ENCODE data around the gene ZFYVE27.

DNA sequence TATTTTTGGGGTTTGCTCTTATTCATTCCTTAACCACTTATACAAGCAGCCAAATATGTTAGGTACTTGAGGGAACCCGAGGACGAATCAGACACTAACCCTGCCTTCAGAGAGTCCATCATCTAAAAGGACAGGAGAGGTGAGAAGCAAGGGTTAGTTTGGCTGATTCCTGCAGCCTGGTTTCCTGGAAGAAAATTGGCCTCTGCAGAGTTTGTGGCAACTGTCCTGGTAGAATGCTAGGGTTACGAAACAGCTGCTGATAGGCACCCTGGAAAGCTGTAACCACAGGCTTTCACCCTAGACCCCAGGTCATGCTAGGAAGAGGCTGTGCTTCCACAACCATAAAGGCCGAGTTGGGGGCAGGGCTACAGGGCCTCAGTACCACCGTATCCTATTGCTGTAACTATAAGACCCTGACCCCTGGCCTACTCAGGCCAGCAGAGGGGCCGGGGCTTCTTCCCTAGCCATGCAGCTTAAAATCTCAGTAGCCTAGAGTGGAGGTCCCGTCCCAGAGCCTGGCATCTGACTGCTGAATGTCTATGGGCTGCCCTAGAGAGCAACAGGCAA is 62.1 kb downstream of the PIK3AP1 start:
- PRO-cap, result no peak

GRCh38 chr10:96673289-96674130 is 46.8 kb downstream of the PIK3AP1 start:
- PRO-cap, result no peak

DNA sequence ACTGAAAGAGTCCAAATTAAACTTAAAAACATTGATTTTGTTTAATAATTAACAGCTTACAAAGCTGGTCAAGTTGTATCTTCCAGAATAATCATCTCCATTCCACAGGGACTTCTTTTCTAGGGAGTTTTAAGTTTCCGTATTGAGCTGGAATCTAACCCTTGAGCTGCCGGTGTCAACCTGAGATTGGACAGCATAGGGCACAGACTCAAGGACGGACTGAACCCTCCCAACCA is 43.7 kb downstream of the PIK3AP1 start:
- PRO-cap, result no peak

- PRO-cap, result unidirectional peak, plus-strand start at chr10:96741138
These were observed 20.5 kb upstream of the PIK3AP1 start for GRCh38 chr10:96740664-96741405.

DNA sequence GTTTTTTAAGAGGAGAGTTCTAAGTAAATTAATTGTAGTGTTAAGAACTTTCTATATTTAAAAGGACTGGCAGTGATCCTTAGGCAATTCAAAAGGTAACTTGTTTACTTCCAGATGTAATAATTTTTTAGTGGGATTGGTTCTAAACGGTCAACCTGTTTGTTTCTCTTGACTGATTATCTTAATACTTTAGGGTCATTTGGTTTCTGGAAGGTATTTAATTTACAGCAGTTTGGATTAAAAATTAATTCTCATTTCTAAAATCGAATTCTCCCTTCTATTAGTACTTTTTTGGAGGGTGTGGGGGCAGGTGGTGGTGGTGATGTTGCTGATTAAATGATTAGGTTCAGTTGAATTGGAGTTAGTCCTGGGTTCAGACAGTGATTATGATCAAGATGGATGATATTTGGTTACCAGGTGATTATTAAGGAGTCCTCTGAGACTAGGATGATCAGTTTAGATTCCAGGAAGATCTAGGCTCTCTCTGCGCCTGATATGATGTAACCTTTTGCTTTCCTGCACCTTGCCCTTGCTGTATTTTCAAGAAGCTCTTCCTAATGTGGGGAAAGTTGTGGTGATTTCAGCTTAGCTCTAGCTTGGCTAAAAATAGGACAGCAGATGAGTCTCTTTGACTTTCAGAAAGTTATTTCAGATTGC is 3.5 kb downstream of the LCOR start:
- PRO-cap, result no peak

DNA sequence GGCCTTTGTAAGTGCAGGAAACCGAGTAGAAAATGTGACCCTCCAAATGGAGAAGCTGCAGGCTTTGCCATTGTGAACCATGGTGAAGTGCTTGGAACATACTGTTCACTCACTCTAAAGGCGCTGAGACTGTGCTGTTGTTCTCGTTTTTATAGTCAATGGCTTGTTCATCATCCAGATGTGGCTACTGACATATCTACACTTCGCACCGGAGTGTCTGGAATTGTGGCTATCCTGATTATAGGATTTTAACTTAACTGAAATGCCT is 2.4 kb downstream of the FRAT1 start:
- PRO-cap, result unidirectional peak, minus-strand start at position 125 of the sequence

DNA sequence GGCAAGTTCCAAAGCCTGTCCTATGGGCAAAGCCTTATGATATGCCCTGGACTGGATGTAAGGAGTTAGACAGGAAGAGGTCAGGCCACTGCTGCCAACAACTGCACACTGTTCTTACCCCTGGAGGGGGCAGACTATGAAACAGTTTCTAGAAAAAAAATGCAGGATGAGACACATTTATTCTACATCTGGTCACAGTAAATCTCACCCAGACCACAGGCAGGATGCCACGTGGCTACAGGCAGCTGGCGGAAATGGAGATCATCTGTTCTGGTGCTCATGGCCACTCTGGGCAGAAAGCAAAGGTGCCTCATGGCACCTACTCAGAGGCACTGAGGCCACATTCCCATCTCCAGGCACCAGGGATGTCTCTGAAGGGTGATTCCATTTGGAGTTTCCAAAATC is 22.0 kb upstream of the FRAT2 start:
- PRO-cap, result no peak

- PRO-cap, result no peak
These were observed 10.7 kb downstream of the ZDHHC16 start for GRCh38 chr10:97456527-97457205.

- PRO-cap, result bidirectional peak, plus-strand start at chr10:97499662, minus-strand start at chr10:97499500; unidirectional peak, minus-strand start at chr10:97499946
These were observed 791 bp downstream of the UBTD1 start for GRCh38 chr10:97499273-97500157.

DNA sequence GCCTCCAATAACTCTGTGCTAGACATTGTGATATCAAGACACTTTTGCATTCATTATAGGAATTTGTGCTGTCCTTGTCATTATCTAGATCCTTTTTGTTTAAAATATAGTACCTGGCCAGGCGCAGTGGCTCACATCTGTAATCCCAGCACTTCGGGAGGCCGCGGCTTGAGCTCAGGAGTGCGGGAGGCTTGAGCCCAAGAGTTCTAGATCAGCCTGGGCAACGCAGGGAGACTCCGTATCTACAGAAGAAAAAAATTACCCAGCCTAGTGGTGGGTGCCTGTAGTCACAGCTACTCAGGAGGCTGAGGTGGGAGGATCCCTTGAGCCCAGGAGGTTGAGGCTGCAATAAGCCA is 570 bp upstream of the MORN4 start:
- PRO-cap, result no peak

- PRO-cap, result no peak
These were observed 11.6 kb downstream of the AVPI1 start for GRCh38 chr10:97675067-97676293.

DNA sequence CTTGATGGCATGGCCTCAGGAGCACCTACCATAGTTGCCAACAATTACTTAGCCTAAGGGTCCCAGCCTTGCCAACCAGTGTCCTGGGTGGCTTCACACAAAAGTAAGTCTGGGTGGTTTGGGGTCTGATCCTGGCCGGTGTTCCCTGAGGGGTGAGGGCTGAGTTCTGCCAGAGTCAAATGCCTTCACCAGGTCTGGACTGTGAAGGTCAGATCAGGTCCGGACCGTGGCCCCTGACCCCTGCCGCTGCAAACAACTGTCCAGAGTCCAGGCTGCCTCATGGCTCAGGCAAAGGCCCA is 6.3 kb upstream of the MARVELD1 start:
- PRO-cap, result no peak

DNA sequence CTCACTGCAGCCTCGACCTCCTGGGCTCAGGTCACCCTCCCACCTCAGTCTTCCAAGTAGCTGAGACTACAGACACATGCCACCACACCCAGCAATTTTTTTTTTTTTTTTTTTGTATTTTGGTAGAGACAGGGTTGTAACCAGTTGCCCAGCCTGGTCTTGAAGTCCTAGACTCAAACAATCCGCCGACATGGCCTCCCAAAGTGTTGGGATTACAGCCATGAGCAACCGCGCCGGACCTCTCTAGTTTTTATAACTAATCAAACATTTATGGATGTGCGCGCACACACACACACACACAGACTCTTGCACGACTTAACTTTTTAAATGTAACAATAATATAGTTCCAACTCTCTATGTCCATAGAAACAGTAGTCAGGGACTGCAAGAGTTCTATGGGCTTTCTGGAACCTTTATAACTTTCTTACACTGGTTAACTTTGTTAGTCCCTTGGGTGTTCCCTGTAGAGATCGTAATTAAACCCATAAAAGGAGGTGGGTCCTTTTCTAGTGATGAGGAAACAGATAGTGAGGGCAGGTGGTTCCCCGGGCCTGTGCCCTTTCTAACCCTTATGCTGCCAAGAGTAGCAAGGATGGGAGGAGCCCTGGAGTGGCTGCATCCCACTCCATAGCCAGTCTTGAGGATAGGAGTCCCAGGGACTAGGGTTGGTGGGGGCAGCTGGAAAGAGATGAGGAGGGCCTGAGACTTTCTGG is 8.4 kb downstream of the MARVELD1 start:
- PRO-cap, result unidirectional peak, minus-strand start at position 245 of the sequence; unidirectional peak, minus-strand start at position 415 of the sequence

DNA sequence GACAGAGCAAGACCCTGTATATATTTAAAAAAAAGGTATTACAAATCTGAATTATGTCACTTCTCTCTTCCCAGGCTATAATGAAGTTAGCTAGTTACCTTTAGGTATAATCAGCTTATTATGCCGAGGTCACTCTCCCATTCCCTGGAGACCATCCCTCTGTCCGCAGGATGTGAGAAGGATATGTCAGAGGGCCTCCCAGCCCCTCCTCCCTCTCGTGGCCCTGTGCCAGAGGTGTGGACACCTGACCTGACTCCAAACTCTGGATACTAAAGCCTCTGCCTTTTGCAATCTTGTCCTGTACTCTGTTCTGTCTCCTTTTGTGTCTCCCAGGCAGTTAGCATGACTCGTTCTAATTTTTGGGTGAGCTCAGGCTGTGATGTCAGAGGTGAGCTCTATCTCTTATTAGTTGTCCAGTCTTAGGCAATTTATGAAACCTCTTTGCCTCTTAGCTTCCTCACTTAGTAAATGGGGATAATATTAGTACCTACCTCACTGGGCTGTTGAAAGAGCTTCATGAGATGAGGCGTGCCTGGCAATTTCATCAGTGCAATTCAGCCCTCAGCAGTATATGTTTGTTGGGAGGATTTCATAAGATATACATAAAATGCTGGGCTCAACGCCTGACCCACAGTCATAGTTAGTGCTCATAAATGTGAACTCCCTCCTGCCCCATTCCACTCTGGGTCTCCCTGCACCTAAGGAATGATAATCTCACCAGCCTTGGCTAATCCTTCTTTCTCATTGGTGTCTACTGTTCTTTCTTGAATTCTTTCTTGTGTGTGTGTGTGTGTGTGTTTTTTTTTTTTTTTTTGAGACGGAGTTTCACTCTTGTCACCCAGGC is 10.9 kb downstream of the MARVELD1 start:
- PRO-cap, result no peak

DNA sequence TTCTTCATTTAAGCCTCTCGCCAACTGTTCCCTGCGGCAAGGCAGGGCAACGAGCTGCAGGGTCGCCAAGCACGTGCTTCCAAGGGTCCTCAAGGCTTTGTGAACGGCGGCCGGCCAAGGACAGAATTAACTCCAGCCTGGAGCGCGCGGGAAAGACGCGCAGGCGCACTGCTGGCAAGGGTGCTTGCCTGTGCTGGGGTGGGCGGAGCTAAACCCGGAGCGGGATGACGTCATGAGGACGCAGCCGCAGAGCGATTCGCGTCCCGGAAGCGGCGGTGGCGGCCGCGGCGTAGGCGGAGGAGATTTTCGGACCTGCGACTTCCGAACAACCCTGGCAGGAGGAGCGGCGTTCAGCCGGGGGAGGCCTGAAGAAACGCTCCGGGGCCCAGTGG is at the start of gene ZFYVE27:
Gene ZFYVE27, plus strand, starts transcription at position 254 of the 392 bp plus-strand sequence.
- PRO-cap, result bidirectional peak, plus-strand start at position 254 of the sequence, minus-strand start at position 128 of the sequence

DNA sequence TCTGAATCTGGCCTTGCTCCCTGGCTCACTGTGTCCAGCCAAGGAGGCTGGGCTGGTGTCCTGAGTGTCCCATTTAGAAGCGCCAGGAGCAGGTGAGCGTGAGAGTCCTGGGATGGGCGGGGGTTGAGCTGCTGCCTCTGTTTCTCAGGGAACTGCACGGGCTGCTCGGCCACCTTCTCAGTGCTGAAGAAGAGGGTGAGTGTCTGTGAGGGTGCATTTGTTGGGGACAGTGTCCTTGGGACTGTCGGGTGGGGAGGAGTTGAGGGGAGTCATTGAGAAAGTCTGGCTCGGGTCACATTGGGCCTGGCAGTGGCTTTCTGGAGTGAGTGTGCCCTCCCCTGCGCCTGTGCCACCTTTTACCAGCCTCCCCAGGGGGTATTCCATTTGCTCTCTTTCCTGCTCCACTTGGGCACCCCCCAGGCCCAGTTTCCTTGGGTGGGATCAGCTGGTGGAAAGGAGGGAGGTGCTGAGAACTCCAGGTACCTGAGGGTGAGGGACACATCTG is 14.6 kb downstream of the SFRP5 start:
- PRO-cap, result no peak

DNA sequence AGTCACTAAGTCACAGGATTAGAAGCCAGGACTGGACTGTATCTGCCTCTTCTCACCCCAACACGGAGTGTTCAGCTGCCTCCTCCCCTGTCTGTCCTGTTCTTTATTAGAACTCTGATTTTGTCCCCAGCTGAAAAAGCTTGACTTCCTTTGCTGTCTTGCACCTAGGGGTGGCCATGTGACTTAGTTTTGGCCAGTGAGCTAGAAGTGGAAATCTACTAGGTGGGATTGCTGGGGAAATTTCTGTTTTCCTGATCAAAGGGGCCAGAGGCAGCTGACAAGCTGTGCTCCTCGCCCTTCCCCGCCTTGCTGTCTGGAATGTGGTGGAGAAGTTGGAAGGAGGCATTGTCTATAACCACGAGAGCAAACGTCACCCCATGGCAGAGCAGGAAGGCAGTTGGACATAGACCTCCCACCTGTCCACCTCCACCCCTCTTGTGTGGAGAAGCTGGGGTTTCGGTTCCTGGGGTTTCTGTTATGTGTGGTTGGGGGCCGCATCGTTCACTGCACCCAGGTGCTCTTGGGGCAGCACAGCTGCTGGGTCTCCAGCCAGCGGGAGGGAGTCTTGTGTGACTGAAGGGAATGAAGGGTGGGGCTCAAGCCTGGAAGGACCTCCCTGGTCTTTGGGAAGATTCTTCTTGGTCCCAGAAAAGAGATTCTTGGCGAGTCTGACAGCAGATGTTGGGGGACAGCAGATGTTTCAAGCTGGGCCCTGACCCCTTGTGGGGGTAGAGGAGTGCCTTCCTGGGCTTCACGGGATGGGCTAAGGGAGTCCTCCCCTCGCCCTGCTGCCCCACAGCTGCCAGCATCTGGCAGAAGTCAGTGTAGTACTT is 7.2 kb downstream of the SFRP5 start:
- PRO-cap, result no peak

- PRO-cap, result no peak
These were observed 27.4 kb upstream of the GOLGA7B start for GRCh38 chr10:97822048-97822793.

DNA sequence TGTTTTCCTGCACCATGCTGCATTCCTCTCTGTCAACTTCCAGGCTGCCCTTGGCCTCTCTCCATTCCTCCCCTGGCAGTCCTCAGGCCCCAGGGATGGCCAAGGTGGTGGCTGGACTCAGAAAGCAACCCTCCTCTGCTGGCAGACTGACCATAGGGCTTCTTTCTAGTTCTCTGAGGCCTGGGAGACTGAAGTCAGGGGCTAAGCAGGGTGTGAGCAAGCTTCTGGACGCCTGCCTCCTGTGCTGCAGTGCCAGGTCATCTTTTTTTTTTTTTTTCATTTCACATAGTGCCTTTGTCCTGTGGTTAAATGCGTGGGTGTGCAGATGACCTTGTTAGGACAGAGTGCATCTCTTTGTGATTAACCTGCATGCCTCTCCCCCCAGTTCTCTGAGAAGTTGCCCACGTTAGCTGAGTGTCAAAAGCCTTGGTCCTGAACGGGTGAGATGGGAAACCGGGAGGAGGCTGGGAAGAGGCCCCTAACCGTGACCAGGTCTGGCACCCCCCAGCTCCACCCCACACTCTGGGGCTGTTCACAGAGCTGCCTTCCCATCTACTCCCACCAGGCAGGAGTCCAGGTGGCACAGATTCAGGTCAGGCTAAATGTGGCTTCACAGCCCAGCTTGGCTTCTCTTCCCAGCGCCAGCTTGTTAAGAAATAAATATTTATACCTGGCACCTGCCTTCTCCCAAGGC is 72.1 kb downstream of the GOLGA7B start:
- PRO-cap, result no peak

DNA sequence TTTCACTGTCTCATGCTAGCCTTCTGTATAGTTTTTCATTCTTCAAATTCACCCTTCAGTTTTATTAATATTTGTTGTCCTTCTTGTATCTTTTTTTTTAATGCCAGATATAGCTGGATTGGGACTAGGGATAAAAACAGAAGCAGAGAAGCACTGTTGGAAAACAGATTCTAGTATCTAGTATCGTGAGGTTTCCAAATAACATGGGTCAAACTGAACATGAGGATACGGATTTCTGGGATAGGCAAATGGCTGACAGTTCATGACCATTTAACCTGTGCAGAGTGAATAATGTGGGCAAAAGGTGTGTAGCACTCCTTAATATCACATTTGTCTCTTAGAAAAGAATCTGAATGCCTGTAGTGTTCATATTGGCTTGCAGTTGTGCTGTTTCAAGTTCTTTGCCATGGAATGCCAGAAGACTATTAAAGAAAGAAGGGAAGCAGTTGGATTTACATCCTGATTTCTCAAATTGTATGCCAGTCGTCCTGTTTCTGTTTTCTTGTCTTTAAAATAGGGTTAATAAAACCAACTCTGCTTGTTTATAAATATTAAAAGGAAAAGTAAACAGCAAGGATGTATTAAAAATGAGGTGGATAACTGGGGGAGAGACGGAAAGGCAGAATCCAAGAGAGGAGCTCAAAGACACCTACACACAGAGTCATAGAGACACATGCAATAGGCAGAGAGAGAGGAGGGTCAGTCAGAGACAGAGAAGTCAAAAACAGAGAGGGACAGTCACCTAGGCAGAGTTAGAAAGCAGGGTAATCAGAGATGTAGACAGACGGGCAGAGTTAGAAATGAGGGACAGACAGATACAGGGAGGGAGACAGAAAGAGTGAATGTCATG is 5.5 kb downstream of the R3HCC1L start:
- PRO-cap, result no peak